Ileum (tissue), 1 donor: Measurements from ENCODE around the genes RRM1, OR51G1, OR52E5 and FHIP1B.

GRCh38 chr11:3154115-3154673 is 10.9 kb downstream of the OSBPL5 start:
- PRO-cap, result no peak

DNA sequence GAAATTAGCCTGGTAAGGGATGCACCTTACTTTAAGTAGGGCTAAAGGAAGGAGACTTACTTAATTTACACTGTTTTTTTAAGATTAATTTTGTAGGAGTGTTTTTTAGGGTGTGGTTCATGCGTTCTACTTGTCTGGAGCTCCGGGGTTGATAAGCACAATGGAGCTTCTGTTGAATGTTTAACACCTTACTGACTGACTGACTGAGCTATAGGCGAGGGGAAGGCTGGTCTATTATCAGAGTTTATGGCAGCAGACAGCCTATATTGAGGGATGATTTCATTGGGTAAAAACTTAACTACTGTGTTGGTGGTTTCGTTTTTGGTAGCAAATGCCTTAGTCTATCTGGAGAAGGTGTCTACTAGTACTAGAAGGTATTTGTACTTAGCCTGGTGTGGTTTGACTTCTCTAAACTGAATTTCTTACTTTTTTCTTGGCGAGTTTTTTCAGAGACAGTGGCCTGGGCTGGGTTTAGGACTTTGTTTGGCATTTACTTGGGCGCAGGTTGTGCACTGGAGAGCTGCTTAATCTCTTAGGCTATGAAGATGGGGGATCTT is 130.3 kb downstream of the ART5 start:
- PRO-cap, result no peak

- PRO-cap, result no peak
These were observed 27.9 kb downstream of the ART5 start for GRCh38 chr11:3613779-3614410.

DNA sequence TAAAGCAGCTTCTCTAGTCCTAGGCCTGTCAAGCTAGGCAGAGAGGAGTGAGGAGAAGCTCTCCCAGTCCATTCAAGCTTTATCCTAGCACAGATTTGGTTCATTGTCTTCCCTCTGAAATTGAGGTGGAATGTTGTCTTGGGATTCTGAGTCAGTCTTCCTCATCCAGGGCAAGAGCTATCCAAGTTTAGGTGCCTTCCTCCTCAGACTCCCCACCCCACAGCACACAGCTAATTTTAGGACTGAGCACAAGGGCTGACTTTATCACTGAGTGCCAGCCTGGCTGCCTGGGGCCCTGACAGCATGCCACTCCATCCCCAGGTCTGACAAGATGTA is 2.5 kb downstream of the PGAP2 start:
- PRO-cap, result no peak

- PRO-cap, result no peak
These were observed 15.8 kb downstream of the RHOG start for GRCh38 chr11:3824600-3825674.

GRCh38 chr11:3841406-3841944 is 716 bp upstream of the RHOG start:
- PRO-cap, result bidirectional peak, plus-strand start at chr11:3841519, minus-strand start at chr11:3841482; bidirectional peak, plus-strand start at chr11:3841803, minus-strand start at chr11:3841689

GRCh38 chr11:3860257-3860637 is 4.8 kb downstream of the STIM1 start:
- PRO-cap, result no peak

- PRO-cap, result no peak
These were observed 38.7 kb downstream of the STIM1 start for GRCh38 chr11:3894004-3894772.

- PRO-cap, result no peak
These were observed 4.3 kb upstream of the RRM1 start for GRCh38 chr11:4090203-4090840.

- PRO-cap, result bidirectional peak, plus-strand start at chr11:4094812, minus-strand start at chr11:4094596; bidirectional peak, plus-strand start at chr11:4095295, minus-strand start at chr11:4095140
These were observed at the start of gene RRM1 for GRCh38 chr11:4094544-4095396. RRM1 (plus strand) TSS chr11:4094799.

DNA sequence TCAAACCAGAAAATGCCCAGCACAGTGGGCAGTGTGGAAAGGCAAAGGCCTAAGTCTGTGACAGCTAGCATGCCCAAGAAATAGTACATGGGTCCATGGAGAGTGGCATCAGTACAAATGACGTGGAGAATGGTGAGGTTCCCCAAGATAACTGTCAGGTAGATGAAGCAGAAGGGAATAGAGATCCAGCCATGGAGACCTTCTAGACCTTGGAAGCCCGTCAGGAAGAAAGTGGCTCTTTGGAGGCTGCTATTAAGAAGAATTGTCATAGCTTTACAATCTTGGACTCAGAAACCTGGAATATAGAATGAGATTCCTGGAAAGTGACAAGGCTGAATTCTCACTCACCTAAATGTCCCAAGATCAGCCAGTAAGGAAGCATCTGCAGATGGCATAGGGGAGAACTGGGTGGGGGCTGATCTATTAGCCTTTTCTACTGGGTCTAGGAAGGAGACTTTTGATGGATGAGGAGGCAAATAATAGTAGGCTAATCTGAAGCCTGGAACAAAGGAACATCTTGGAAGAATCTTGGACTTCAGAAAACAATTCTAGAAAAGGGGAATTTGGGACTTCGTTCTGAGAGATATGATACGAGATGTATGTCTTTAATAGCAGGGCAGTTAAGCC is at the start of gene OR51G1:
Gene OR51G1 (minus strand): TSS at position 269 of the 627 bp plus-strand sequence.
- PRO-cap, result no peak

GRCh38 chr11:5383975-5384489 is 420 bp downstream of the OR51M1 start:
- PRO-cap, result no peak

DNA sequence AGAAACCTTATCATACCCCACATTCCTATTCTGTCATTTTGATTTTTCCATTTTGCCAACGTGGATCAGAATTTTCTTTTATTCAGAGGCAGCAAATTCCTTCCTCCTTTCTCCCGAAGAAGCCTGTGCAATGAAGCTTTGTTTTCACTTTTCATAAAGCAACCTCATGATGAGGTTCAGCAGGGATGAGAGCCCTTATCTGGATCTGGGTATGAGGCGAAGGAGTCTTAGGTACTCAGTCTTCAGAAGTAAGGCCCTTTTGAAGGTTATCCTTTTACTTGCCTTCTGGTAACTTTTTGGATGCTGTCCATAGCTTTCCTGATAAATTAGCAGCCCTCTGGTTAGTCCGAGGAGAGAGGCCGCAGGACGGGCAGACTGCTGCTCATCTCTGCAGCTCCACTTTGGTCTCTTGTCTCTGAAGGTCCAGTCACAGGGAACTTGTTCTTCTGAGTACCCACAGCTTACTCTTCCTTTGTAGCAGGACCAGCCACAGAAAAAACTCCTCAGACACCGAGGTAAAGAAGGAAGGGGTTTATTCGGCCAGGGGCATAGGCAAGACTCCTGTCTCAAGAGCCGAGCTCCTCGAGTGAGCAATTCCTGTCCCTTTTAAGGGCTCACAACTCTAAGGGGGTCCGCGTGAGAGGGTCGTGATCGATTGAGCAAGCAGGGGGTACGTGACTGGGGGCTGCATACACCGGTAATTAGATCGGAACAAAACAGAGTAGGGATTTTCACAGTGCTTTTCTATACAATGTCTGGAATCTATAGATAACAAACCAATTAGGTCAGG is 1.3 kb downstream of the TRIM22 start:
- PRO-cap, result bidirectional peak, plus-strand start at position 352 of the sequence, minus-strand start at position 125 of the sequence; unidirectional peak, minus-strand start at position 411 of the sequence

DNA sequence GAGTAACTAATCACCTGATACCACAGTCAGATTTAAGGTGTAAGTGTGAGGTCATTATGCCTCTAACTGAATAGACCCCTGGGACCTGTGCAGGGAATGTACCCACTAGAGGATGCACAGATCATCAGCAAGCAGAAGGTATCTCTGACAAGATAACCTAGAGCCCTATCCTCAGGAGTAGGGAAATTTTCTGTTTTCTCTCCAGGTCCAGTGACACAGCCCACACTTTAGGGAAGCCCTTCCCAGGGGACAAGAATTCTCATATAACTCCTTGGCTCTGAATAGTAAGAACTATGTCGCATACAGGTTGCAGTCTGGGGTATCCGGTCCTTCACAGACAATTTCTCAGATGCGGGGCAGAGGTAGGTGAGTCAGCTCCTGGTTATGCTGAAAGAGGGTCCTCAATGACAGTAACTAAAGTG is at the start of gene OR52E5:
Gene OR52E5 (plus strand): TSS at position 300 of the 422 bp plus-strand sequence.
- PRO-cap, result no peak

GRCh38 chr11:6233922-6234494 is 428 bp downstream of the FHIP1B start:
- PRO-cap, result no peak

DNA sequence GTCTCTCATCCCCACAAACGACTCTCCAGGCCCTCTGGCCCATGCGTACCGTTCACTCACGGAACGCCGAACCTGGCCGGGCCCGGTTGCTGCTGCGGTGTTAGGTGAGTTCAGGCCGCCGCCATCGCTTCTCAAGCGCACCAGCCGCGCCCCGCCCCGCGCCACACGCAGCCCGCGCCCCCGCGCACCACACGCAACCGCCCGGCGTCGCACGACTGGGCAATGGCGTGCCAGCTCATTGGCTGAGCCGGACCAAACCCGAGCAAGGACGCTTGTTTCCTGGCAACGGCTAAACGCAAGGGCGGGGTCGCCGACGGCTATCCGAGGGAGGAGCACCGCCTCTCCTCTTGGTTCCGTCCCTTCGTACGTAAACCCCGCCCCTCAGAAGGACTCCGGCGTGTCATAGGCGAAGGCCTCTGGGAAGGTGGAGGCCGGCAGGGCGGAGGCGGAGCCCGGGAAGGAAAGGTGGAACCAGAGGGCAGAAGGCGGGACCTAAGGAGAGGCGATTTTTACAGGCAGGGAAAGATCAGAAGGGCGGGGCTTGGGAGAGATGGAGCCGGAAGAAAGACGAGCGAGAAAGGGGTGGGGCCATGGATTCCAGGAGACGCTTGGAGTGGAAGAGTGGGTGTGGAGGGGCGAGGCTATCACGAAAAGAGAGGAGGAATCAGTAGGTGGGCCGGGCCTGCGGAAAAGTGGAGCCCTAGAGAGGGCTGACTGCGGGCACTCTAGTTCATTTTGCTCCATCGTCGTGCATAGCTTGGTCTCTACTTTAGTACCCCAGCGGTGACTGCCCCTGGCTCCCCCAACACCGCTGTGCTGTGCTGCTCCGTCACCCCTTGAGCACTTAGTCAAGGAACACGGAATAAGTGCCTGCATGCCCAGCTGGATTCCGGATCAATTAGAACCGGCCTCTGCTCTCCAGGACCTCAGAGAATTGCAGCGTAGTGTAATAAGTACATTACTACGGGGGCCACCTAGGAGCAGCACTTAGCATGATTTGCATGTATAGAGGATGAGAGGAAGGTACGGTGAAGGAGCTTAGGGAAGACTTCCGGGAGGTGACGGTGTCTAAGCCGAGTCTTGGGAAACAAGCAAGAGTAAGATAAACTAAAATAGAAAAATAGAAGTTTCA is at the start of gene FHIP1B:
Gene FHIP1B (minus strand): TSS at position 142 of the 1,132 bp plus-strand sequence.
- PRO-cap, result bidirectional peak, plus-strand start at position 591 of the sequence, minus-strand start at position 133 of the sequence; unidirectional peak, plus-strand start at position 679 of the sequence; unidirectional peak, plus-strand start at position 733 of the sequence

GRCh38 chr11:6295917-6296575 is 24.3 kb downstream of the CAVIN3 start:
- PRO-cap, result no peak

DNA sequence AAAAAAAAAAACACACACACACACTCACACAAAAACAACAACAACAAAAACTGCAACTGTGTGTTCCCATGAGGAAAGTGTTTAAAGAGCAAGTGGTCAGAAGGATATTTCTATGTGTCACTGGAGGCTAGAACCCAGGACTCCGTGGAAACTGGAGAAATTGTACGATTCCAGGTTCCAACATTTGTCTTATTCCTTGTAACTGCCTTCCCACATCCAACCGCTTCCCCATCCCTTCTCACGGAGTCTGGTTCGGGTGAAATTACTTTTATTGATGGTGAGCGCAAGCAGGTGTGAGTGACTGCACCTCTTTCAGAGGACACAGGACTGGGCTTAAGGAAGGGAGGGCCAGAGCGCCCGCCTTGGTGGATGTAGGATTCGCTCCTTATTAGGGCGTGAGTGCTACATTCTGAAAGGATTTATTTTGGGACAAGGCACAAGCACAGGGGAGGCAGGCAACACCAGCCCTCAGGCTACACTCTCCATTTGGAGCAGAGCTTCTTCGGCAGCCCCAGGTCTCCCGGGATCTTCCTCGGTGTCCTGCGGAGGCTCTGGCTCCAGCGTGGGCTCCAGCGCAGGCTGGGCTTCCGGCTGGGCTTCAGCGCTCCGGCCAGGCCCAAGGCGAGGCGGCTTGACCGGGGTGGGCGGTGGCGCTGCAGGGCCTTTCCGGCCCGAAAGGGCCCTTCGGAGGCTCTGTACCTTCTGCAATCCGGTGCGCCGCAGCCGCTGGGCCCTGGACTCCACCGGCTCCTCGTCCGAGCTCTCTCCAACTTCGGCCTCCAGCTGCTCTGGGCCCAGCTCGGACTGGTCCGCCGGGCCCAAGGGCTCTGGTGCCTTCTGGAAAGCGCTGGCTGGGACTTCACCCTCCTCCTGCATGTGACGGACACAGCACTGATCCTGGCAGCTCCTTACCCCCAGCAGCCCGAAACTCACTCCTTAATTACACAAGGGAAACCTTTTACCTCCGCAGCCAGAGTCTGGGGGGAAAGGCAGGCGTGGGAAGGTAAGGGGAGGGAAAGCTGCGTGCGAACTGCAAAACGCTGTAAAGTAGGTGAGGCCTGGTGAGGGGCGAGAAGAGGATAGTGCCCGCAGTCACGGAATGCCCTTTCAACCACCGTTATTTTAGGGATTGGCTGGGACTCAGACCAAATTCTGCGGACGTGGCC is 1.2 kb downstream of the CAVIN3 start:
- PRO-cap, result bidirectional peak, plus-strand start at position 439 of the sequence, minus-strand start at position 335 of the sequence; bidirectional peak, plus-strand start outside the sequence, minus-strand start at position 1,101 of the sequence

DNA sequence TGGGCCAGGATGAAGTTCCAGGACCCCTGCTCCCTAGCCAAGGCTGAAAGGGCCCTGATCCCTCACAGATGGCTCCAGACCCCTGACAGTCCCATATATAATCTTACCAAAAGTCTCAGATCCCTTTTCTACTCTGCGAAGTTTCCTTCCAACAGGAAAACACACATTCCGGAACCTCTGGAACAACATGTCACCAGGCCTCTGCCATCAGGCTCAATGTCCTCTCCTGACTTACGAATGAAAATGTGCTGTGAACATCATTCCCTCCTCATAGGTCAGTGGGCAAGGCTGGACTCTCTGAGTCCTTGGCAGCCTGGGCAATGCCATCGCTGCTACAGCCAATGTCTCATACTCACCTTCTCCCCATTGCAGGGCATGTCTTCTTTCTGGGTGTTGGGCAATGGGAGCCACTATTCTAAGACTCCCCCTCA is 1.6 kb upstream of the HPX start:
- PRO-cap, result no peak

GRCh38 chr11:6474042-6474661 is 411 bp upstream of the TRIM3 start:
- PRO-cap, result bidirectional peak, plus-strand start at chr11:6474109, minus-strand start at chr11:6473931; bidirectional peak, plus-strand start at chr11:6474370, minus-strand start at chr11:6474341